ENCODE measurements around a stretch of chrX.

DNA sequence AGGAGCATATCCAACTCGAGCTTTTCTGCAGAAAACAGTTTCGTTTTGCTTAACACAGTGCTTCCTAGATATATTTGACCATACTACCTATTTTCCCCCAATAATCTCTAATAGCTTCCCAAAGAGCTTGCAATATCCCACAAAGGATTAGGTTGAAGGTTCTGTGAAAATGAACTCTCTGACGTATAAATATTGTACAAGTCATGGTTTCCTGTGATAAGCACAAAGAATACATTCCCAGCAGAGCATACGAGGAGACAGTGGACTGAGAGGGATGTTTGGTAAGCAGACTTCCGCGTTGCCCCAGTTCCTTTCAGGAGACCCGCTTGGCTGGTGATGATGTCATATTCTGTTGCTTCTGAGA, 323.8 kb upstream of the CASK start:
- PRO-cap, 7 experiments = no peak in any of the 7 experiments

- PRO-cap, 7 experiments = no peak in any of the 7 experiments
Measured at GRCh38 chrX:43716868-43717893, 61.1 kb downstream of the MAOA start.

- PRO-cap, 7 experiments = no peak in any of the 7 experiments
Measured at GRCh38 chrX:44314127-44314623, 29.3 kb downstream of the EFHC2 start.

DNA sequence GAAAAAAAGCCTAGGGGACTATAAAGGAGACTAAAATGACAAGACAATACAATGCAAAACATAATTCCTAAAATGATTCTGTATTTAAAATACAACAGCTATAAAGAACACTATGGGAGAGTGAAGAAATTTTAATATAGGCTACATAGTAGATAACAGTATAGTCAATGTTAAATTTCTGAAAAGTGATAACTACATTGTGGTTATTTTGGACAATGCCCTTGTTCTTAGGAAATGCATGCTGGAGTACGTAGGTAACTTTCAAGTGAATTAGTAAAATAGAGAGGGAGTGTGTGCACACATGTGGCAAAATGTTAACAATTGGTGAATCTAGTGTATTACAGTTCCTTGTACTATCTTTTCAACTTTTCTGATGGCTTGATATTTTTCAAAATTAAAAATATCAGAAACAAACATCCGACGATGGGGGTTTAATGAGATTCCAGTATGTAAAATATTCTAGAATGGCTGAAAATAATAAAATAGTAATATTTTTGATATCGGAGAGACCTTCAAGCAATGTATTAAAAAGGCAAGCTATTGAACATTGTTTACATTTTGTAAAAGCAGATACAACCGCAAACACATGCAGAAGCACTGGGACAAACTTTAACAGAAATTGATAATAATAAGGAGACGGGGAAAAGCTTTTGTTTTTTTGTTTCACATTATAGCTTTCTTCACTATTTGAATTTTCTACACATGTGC, 55.2 kb downstream of the KDM6A start:
- PRO-cap, 7 experiments = no peak in any of the 7 experiments

GRCh38 chrX:44936732-44937333, 63.8 kb downstream of the KDM6A start:
- PRO-cap, 7 experiments = no peak in any of the 7 experiments

DNA sequence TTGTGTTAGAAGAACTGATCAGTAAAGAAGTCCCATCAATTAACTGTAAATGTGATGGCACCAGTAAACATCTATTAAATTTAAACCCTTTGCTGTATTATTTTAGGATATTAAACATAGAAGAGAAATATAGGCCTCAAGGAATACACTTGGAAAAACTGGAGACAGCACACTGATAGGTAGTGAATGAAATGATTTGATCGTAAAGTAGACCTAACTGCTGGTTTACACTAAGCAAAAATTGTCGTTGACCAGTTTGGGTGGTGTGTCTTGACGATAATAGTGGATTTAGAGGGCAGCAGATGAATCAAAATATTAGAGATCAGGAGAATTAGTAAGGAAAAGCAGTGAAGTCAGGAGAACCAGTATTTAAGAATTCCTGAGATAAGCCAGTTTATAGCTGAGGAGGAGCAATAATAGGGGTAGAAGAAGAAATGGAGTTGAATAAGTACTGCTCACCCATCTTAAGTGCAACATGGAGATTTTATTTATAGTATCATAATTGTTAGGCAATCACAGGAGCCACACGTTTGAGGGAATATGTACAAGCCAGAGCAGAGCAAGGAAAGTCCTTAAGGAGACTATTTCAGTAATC, 144.7 kb downstream of the KDM6A start:
- PRO-cap, 7 experiments = no peak in any of the 7 experiments

GRCh38 chrX:45766688-45767627, 566.3 kb upstream of the DIPK2B start:
- PRO-cap, 7 experiments = peak in 5 of 7 experiments; most common plus-strand start chrX:45767442 (in 4); most common minus-strand start chrX:45767294 (in 4)

- PRO-cap, 7 experiments = no peak in any of the 7 experiments
Measured at GRCh38 chrX:45767628-45767865, 566.9 kb upstream of the DIPK2B start.

GRCh38 chrX:45771063-45771591, 570.5 kb upstream of the DIPK2B start:
- PRO-cap, 7 experiments = no peak in any of the 7 experiments

- PRO-cap, 7 experiments = no peak in any of the 7 experiments
Measured at GRCh38 chrX:46575848-46576874, 2.6 kb downstream of the CHST7 start.

GRCh38 chrX:46629144-46629733, 55.7 kb downstream of the CHST7 start:
- PRO-cap, 7 experiments = no peak in any of the 7 experiments

- PRO-cap, 7 experiments = no peak in any of the 7 experiments
Measured at GRCh38 chrX:46633440-46633683, 59.8 kb downstream of the CHST7 start.

GRCh38 chrX:46758353-46759053, 415 bp downstream of the SLC9A7 start:
- PRO-cap, 7 experiments = no peak in any of the 7 experiments

DNA sequence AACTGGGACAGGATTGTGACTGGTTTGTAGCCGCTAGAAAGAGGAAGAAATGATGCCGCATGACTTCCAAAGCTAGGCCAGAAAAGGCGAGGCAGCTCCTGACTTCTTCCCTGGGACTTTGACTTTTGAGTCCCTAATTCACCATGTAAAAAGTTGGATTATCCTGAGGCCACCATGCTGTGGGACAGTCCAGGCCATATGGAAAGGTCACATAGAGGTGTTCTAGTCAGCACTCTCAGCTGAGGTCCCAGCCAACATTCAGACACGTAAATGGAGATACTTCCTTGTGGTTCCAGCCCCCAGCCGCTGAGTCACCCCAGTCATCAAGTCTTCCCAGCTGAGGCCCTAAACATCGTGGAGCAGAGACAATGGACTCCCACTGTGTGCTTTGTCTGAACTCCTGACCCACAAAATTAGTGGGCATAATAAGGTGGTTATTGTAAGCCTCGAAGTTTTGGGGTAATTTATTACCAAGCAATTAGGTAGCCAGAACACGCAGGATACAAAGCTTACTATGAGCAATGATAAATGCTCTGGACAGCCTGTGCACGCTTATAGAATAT, 33.0 kb upstream of the SLC9A7 start:
- PRO-cap, 7 experiments = no peak in any of the 7 experiments

DNA sequence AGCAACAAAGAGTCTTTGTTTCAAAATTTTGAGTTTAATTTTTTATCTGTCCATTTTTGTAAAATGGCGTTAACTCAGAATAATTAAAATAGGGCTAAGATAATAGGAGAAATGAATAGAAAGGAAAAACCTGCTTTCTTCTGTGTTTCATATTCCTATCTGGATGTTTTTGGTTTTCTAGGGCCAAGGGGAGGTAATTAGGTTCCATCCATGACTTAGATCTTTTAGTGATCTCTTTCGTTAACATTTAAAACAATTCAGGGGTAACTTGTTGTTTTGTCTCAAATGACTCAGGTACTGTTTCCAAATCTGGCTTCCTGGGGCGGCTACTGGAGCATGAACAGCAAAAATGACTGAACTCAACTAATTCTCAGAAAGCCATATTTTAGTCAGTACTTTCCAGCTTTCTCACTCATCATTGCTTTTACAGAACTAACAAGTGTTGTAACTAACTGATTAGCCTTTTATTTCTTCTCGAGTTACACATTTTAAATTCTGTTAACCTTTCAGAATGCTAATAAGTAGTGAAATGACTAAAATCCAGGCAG, 55.2 kb downstream of the JADE3 start:
- PRO-cap, 7 experiments = no peak in any of the 7 experiments

DNA sequence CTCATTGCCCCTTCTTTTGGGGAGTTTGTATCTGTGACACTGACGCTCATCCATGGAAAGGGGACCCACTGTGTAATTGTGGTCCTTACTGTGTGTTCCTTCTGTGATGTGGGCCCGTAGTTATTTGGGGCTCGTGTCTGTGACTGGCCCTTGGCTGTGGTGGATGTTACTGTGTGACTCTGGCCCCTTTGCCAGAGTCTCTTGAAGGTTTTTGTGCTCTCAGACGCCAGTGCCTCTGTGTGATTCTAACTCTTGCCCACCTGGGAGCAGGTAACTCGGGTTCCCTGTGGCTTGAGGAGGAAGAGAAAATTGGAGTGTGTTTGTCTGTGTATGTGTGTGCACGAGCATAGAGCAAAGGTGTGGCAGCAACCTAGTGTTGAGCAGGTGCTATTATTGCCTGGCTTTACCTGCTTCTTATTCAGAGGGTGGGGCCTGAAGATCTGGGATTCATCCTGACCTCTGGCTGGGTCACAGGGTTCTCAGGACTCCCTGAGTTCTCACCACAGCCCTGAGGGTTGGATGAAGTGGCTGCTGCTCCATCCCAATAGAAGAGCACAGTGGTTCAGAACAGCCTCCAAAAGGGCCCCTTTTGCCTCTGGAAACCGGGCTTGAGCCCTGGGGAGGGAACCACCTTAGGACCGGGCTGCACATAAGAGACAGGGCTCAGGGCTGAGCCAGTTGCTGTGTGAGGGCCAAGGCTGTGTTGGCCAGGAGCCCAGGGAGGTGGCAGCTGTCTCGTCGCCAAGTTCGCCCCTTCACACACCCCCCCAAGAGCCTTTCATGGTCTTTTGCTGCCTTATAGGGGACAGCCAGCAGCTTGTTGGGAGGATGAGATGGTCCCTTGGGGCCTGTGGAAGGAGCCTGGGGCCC, 1.3 kb downstream of the RBM10 start:
- PRO-cap, 7 experiments = no peak in any of the 7 experiments

DNA sequence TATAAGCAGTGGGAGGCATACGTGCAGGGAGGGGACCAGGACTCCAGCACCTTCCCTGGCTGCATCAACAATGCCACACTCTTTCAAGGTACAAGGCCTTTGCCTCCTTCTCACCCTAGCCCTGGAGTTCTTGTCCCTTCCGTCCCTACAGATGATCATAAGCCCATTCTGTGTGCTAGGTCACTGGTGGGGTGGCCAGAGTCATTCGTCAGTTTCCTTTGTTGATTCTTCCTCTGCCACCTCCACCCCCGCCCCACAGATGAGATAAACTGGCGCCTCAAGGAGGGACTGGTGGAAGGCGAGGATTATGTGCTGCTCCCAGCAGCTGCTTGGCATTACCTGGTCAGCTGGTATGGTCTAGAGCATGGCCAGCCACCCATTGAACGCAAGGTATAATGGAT, 6.3 kb downstream of the USP11 start:
- PRO-cap, 7 experiments = peak in 1 of 7 experiments; most common plus-strand start position 110 of the sequence (in 1)

DNA sequence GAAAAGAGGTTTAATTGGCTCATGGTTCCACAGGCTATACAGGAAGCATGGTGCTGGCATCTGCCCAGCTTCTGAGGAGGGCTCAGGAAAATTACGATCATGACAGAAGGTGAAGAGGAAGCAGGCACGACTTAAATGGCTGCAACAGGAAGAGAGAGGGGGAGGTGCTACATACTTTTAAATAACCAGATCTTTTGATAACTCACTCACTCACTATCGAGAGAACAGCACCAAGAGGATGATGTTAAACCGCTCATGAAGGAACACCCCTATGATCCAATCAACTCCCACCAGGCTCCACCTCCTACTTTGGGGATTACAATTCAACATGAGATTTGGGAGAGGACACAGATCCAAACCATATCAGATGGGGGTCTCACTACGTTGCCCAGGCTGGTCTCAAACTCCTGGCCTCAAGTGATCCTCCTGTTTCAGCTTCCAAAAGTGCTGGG, 11.9 kb upstream of the ZNF157 start:
- PRO-cap, 7 experiments = peak in 1 of 7 experiments; most common plus-strand start position 209 of the sequence (in 1); most common minus-strand start position 154 of the sequence (in 1)

DNA sequence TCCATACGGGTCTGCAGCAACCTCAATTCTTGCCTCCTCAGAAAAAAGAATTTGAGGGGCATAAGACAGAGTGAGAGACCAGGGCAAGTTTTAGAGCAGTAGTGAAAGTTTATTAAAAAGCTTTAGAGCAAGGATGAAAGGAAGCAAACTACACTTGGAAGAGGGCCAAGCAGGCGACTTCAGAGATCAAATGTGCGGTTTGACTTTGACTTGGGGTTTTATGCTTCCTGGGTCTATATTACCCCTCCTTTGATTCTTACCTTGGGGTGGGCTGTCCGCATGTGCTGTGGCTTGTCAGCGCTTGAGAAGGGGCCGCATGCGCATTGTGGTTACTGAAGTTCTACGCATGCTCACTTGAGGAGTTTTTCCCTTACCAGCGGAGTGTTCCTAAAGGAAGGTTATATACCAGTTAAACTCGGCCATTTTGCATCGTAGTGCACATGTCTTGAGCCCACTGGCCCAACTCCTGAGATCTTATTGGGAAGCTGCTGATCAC, 9.8 kb downstream of the ZNF157 start:
- PRO-cap, 7 experiments = peak in 2 of 7 experiments; most common plus-strand start position 401 of the sequence (in 1)

DNA sequence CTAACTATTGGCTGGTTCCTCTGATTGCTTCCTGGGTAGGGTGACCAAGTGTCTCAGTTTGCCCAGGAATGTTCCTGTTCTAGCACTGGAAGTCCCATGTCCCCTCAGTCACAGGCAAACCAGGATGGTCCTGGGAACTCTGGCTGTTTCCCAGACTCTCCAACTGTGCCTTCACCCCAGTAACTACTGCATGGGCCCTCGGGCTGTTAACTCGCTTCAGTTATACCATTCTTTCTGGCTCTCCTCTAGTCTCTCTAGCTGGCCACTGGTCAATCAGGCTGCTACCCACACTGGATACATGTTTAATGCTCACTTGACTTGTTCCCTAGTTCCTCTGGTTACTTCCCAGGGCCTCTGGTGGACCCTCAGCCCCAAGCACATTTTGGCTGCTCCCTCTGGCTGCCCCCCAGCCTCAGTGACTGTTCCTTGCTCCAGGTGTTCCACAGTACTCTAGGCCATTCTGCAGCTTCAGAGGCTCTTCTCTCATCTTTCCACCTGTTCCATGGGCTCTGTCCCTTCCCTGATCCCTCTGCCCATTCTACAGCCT, 19.6 kb downstream of the ZNF41 start:
- PRO-cap, 7 experiments = no peak in any of the 7 experiments

Measured in T-cell (primary cell).